GM19239 (cell line): ENCODE results near the genes ZNF8 and ZNF584.

GRCh38 chr19:58007163-58007795, 4.7 kb upstream of the ZNF606 start:
- RRBS = no CpG with 5 or more reads among the region's 5 CpGs

GRCh38 chr19:58212496-58213005, 16.2 kb upstream of the ZNF544 start:
- RRBS = no CpG with 5 or more reads among the region's 12 CpGs

- RRBS = no CpG with 5 or more reads among the region's 53 CpGs
These were observed at the start of gene ZNF8 for GRCh38 chr19:58278388-58279107. Gene ZNF8 (plus strand): TSS chr19:58278955.

- RRBS = 2% methylated on average over 21 of the region's 47 CpGs
These were observed 519 bp downstream of the ZSCAN22 start for GRCh38 chr19:58327133-58327892.

DNA sequence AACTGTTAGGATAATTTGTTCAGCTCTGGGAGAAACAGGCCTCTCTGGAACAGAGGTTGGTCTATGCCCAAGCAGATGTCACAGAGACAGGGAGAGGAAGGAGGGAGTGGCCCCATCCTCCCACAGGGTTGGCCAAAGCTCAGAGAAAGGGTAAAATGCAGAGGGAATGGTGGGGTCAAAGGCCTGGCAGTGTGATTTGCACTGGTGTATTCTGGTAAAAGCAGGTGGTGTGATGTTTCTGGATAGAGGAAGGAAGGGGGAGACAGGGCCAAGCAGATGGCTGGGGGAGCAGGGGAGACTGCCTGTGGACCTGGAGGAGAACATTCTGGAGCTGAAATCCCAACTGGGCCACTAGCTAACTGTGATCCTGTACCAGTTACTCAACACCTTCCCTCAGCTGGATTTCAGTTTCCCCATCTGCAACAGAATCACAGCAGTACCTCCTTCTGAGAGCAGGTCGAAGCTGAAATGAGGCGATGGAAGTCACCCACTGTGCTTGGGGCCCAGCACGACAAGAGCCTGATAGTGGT, 9.5 kb downstream of the ZSCAN22 start:
- RRBS = no CpG with 5 or more reads among the region's 3 CpGs

DNA sequence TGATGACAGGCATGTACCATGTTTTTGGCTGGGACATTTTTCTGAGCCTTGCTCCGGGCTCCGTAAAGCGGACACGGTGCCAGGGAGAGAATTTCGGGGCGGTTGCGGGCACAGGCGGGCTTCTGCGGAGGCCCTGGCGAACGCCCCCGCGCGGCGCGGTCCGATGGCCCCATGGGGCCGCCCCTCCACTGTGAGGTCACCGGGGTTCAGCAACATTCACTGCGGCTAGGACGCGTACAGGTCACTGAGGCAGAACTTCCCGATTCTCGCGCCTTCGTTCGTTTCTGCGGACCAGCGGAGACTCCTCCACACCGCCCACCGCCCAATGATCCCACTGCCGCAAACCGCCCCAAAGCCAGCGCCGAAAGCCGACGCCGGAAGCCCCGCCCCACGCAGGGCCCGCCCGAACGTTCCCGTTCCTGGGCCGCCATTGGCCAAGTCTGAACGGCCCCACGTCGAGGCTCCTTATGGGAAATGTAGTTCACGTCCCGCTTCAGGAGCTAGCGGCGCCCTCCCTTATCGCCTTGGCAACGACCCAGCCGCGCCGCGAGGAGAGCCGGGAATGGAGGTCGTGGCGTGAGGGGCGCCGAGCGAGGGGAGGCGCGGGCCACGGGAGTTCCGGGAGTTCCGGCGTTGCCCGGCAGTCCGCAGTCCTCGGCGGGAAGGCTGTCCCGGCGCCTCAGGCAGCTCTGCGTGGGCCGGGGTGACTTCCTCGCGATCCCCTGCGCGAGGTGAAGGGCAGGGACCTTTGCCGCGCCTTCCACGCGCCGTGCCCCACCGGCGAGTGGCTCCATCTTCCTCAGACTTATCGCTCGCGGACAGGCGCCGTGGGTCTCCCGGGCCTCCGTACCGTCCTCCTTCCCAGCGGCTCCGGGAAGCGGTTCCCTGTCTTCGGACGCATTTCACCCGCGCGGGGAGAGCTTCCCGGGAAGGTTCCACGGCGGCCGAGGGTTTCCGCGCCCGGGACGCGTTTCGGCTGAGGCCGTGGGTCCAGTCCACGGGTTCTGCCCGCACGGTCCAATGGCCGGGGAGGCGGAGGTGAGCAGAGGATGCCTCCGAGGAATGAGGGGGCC, at the start of gene ZNF584:
Gene ZNF584 (plus strand): TSS at position 522 of the 1,073 bp plus-strand sequence.
- RRBS = 1% methylated on average over 50 of the region's 122 CpGs

DNA sequence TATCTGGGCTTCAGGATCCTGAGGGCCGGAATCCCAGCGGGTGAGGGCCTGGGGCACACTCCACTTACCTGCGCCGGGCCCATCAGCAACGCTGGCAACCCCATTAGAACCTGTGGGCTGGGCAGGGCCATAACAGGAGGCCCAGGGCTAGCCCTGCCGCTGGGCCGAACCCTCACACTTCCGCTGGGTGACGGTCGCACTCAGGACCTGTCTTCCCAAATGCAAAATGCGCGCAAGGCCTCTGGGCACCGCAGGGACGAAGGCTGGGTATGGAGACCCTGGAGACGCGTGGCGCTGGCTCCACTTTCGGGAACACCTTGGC, 301 bp downstream of the ZNF132 start:
- RRBS = 57% methylated on average over 4 of the region's 18 CpGs

- RRBS = no CpG with 5 or more reads among the region's 6 CpGs
These were observed 2.1 kb upstream of the ZNF446 start for GRCh38 chr19:58474055-58474530.

DNA sequence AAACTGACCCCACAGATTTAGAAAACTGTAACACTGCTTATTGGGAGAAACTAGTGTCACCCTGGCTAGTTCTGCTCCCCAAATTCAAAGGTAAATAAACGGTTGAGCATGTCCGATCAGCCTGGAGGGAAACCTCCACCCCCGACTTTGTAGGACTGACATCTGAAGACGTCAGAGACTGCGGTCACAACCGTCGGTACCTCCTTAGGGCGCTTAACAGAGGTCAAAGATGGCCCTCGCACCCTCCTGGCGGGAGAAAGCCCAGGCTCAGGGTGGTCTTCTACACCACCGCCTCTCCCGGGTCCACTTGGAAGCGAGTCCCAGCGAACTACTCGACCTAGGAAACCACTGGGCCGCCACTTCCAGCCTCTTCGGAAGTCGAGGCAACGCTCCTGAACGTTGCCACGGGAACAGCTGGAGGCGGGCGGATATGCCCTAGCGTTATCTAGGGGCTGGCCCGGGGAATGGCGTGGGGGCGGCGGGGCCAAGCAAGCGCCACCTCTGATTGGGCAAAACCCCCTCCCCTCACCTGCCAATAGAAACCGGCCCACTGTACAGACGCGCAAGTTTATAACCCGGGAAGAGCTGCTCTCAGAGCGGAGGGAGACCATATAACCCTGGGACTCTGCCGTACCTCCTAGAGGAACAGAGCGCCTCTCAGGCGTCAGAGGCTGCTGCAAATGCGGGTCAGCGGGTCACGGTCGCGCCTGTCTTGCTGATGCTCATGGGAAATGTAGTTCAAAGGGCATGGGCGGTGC, 655 bp upstream of the ZNF446 start:
- RRBS = 10% methylated on average over 5 of the region's 43 CpGs

DNA sequence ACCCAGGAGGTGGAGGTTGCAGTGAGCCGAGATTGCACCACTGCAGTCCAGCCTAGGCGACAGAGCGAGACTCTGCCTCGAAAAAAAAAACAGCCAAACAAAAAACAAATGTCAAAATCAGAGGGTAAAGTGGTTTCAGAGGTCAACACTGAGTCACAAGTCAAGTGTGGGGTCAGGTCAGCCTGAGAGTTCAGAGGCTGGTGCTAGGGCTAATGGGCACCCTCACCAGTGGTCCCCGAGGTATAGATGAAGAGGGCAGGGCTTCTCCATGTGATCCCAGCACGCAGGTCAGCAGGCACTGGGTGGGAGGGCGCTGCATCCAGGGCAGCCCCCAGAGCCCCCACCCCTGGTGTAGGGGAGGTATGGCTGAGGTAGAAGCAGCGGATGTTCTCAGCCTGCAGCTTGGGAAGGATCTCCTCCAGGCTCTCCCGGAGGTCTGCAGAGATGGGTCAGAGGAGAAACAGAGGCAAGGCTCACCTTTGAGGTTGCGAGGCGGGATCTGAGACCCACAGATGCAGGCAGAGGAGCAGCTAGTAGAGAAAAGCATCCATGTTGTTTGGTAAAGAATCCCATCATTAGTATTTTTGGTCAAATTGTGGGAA, 1.2 kb downstream of the SLC27A5 start:
- RRBS = no CpG with 5 or more reads among the region's 11 CpGs

- RRBS = no CpG with 5 or more reads among the region's 41 CpGs
These were observed 774 bp downstream of the ZBTB45 start for GRCh38 chr19:58518623-58519449.

DNA sequence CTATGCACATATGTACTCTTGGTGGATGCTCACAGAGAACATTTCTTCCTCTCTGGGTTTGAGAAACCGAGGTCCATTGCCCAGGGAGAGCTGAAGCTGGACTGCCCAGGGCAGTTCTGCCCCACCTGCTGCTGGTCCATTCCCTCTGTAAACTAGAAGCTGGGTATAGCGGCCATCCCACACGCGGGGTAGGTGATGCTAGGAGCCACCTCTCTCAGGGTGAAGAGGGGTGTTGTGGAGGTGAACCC, 3.1 kb upstream of the UBE2M start:
- RRBS = no CpG with 5 or more reads among the region's 4 CpGs

DNA sequence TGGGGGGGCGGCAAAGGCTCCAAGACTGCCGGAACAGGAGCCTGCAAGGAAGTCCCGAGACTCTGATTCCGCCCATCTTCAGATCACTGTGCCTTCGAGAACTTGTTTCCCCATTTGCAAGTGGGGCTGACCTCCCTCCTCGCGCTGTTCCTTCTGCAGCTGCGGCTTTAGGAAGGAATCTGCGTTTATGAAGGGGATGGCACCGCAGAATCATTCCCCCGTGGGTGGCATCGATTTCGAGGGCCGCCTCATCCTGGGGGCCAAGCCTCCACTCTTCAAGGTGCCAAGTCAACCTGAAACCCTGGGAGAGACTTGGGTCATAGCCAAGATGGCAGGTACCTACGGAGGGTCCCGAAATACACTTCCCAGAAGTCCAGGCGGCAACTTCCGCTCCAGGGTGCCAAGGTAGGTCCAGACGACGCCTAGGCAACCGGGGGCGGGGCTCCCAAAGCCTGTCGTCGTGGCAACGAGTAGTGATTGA, 676 bp downstream of the MZF1 start:
- RRBS = 1% methylated on average over 4 of the region's 25 CpGs